Sternocleidomastoid (tissue), 1 donor: ENCODE measurements around the genes MFAP1 and B2M.

DNA sequence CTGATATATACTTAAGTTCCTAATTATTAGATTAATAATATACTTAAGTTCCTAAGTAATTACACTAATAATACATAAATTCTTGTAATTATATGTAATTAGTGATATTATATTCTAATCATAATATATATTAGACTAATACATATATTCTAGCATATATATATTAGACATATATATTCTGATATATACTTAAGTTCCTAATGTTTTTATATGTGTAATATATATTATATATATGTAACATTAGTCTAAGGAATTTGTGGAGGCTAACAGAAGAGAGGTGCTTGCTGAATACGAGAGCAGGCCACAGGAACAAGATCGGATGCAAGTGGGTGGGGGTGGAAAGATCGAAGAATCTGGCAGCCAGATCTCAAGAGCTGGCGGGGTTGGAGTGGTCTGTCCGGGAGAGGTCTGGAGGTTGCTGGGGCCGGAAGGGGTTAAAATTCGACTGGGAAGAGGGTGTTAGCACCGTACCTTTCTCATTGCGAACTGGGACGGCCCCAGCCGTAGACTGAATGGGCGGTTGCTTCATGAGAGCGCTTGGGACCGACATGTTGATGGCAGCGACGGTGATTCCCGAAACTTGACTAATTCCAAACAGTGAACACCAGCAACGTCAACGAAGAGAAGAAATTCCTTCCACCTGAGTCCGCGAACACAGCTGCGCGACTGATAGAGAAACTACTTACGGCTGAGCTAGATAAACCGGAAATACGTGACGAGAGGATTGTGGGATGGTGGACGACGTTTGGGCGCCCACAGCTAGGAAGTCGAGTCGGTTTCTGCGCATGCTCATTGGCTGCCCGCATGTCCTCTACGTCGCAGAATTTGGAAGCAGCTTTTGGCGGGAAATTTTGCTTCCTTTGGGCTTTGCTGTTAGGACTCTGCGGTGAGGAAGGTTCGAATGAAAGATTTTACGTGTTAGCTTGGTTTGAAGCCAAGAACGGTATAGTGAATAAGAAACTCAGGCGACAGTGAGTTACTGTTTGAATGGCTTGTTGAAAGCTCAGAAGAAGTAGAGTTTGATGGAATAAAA, at the start of gene MFAP1:
Gene MFAP1 (minus strand): TSS at position 671 of the 1,033 bp plus-strand sequence.
- PRO-cap: bidirectional peak, plus-strand start at position 528 of the sequence, minus-strand start at position 586 of the sequence; unidirectional peak, minus-strand start at position 671 of the sequence; unidirectional peak, minus-strand start at position 766 of the sequence

DNA sequence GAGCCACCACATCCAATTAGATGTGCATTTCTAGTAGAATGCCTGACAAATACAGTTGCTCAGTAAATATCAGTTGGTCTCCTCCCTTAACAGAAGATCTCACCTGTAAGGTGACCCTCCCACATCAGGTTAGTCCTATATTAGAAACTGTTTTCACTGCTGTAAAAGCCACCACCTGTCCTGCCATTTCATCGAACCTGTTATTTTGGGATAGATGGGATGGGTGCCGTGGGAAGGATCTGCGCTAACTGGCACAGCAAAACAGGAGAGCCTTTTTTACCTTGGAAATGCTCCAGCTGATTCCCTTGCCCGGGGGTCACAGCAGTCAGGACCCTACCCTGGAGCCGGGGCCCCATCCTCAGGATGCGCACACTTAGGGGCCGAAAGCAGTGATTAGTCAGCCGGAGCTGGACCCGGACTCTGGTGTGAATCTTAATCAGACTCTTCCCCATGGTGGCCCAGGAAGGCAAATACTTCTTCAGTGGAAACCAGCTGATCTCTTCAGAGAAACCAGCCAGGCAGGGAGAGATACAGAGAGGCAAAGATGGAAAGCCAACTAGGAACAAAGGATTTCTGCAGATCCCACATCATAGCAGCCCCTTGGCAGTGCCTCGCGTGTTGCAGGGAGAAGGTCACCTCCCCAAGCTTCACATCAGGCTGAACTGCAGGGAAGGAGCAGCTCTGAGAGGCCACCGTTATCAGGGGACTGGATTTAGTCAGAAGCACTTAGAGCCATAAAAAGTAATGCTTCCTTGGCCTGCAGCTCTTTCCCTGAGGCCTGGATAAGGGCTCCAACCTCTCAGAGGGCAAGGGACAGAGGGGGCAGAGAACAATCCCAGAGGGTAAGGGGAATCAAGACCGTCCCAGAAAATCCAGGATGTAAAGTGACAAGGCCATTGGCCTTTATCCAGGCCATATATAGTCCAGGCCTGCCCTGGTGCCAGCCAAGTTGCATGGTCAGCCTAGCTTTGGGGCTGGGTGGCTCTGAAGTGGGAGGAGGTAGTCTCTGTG, 52.7 kb downstream of the WDR76 start:
- PRO-cap: no peak

GRCh38 chr15:44228981-44229377, 33.9 kb upstream of the FRMD5 start:
- PRO-cap: no peak

- PRO-cap: no peak
Observed at GRCh38 chr15:44252376-44252754, 36.2 kb upstream of the GOLM2 start.

DNA sequence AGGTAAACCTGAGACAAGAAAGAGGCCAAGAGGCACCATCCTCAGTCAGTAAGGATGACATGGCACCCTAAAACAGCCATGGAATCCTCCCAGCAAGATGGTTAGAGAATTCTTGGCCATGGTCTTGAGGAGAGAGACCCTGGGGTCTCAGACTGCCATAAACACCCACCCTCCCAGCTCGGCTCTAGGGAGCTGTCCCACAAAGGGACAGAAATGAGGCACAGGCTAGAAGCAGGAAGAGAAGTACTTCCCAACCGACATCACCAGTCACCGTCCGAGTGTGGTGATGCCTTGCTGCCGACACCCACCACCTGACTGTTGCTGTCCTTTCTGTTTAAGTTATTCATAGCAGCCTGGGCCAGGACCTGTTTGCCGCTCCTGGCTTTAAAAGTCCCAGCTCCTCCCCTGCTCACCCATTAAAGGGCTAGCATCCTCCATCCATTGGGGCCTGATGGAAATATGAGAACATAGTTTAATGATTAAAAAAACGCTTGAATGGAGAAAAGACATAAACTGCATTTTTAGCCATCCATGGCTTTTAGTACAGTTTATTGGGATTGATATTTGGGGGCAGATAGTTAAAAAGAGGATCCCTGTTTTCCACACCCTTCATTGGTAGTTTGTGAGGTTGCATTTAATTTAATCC, 13.2 kb upstream of the SPG11 start:
- PRO-cap: unidirectional peak, minus-strand start at position 282 of the sequence

DNA sequence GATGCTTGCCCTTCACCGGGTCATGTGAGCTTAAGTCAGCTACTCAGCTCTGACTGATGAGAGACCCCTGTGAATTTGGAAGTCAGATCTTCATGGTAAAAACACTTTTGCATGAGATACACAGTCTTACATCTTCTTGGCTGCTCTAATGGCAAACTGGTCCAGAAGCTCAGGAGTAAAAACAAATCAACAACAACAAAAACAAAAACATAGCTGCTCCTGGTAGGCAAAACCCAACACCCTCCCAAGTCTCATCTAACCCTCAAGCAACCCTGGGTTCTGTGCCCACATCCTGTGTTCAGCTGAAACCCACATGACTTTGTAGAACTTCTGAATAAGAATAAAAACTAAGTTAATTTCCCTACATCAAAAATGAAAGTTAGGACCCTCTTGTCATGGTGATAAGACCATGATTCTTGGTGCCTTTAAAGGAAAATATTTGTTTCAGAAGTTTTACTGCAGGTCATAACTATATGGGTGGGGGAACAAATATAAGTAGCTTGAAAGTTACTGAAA, 13.9 kb upstream of the SPG11 start:
- PRO-cap: no peak

GRCh38 chr15:44711468-44712361, at the start of gene B2M:
Gene B2M (plus strand): TSS chr15:44711517.
- PRO-cap: bidirectional peak, plus-strand start at chr15:44711517, minus-strand start at chr15:44711299; unidirectional peak, plus-strand start at chr15:44711742; bidirectional peak, plus-strand start at chr15:44712178, minus-strand start at chr15:44712108

DNA sequence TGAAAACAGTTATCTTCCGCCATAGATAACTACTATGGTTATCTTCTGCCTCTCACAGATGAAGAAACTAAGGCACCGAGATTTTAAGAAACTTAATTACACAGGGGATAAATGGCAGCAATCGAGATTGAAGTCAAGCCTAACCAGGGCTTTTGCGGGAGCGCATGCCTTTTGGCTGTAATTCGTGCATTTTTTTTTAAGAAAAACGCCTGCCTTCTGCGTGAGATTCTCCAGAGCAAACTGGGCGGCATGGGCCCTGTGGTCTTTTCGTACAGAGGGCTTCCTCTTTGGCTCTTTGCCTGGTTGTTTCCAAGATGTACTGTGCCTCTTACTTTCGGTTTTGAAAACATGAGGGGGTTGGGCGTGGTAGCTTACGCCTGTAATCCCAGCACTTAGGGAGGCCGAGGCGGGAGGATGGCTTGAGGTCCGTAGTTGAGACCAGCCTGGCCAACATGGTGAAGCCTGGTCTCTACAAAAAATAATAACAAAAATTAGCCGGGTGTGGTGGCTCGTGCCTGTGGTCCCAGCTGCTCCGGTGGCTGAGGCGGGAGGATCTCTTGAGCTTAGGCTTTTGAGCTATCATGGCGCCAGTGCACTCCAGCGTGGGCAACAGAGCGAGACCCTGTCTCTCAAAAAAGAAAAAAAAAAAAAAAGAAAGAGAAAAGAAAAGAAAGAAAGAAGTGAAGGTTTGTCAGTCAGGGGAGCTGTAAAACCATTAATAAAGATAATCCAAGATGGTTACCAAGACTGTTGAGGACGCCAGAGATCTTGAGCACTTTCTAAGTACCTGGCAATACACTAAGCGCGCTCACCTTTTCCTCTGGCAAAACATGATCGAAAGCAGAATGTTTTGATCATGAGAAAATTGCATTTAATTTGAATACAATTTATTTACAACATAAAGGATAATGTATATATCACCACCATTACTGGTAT, 1.3 kb downstream of the B2M start:
- PRO-cap: bidirectional peak, plus-strand start at position 395 of the sequence, minus-strand start at position 242 of the sequence

GRCh38 chr15:44715034-44715343, 3.7 kb downstream of the B2M start:
- PRO-cap: no peak

DNA sequence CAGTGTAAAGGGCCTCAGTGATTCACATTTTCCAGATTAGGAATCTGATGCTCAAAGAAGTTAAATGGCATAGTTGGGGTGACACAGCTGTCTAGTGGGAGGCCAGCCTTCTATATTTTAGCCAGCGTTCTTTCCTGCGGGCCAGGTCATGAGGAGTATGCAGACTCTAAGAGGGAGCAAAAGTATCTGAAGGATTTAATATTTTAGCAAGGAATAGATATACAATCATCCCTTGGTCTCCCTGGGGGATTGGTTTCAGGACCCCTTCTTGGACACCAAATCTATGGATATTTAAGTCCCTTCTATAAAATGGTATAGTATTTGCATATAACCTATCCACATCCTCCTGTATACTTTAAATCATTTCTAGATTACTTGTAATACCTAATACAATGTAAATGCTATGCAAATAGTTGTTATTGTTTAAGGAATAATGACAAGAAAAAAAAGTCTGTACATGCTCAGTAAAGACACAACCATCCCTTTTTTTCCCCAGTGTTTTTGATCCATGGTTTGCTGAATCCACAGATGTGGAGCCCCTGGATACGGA, 7.0 kb downstream of the B2M start:
- PRO-cap: no peak

GRCh38 chr15:44726016-44726987, 10.0 kb upstream of the TRIM69 start:
- PRO-cap: bidirectional peak, plus-strand start at chr15:44727072, minus-strand start at chr15:44726743

DNA sequence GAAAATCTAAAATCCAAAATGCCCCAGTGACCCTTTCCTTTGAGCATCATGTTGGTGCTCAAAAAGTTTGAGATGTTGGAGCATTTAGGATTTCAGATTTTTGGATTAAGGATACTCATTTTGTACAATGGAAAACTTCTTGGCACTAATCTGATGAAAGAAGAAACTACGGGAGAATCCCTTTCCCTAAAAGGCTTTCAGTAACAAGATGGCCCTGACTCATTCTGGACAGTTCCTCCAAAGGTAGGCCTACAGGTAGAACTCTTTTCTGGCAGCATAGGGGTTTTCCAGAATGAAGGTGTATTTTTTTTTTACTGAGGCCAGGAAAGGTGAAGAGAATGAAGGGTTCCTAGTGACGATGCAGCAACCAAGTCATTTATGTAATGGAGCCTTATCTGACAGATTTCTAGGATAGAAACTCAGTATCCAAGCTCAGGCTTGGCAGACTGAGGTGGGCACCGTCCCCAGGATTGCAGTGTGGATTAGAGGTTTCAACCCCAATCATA, 8.9 kb upstream of the TRIM69 start:
- PRO-cap: no peak

- PRO-cap: no peak
Observed at GRCh38 chr15:44730173-44730534, 6.2 kb upstream of the TRIM69 start.

DNA sequence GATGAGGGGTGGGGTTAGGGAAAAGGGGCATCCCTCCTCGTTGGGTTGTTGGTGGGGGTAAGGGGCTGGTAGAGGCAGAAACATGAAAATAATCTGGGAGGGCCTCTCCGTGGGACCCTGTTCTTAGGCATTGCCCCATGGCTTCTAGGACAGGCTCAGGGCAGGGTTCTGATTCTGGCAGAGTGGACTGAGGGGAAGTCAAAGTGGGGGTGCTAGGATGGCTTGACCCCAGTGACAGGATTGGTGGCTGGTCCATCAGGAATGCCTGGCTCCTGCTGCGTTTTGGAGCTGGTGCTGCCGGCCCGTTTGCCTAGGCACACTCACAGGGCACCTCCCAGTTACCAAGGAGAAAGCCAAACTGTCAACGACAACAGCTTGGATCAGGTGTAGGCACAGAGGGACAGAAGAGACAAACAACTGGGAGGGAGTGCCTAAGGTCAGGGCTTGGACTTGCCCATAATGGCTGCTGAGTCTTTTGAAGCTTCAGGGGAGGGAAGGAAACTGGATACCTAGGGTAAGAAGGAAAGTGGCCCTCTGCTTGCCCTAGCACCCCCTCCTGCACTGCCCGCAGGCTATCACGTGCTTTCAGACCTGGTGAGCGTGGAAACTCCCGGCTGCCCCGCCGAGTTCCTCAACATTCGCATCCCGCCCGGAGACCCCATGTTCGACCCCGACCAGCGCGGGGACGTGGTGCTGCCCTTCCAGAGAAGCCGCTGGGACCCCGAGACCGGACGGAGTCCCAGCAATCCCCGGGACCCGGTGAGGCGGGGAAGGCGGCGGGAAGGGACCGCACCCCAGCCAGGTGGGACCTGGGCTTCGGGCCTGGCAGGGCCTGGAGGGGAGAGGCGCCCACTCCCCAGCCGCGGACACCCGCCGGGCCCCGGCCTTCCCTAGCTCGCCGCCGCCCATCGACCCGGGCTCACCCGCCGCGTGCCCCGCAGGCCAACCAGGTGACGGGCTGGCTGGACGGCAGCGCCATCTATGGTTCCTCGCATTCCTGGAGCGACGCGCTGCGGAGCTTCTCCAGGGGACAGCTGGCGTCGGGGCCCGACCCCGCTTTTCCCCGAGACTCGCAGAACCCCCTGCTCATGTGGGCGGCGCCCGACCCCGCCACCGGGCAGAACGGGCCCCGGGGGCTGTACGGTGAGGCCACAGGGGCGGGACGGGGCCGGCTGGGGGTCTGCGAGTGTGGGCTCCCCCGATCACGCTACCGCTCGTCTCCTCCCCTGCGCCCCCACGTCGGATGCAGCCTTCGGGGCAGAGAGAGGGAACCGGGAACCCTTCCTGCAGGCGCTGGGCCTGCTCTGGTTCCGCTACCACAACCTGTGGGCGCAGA, 5.2 kb downstream of the DUOX1 start:
- PRO-cap: bidirectional peak, plus-strand start at position 412 of the sequence, minus-strand start at position 284 of the sequence

DNA sequence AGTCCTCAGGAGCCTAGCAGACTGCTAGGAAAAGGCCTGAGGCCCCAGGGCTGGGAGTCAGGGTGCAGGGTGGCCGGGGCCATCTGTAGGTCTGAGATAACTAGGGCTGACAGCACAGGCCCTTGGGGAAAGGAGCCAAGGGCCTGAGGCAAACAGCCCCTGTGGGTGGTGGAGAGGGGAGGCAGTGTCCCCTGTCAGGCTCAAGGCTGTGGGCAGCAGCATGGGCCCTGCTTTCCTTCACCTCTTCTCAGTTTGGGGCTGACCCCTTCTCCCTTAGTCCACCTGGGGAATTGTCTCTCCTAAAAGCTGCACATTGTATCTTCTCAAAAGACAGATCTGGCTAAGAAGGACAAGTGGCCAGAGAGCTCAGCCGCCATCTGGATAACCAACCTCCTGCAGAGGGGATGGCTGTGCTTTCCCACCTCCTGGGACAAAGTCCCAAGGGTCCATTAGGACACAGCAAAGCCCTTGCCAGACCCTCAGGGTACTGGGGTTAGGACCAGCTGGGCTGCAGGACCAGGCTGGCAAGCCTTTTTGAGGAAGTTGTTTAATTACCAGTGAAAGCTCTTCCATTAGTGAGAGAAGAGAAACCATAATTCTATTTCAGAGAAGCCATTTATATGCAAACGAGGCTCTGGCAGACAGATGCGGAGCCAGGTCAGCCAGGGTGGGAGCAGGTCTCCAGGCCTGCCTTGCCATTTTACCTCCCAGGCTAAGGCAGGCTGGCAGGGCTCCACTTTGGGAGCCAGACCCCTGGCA, 18.2 kb downstream of the SHF start:
- PRO-cap: no peak

- PRO-cap: unidirectional peak, plus-strand start at chr15:45198862
Observed at GRCh38 chr15:45198311-45199019, 10.7 kb upstream of the SHF start.

DNA sequence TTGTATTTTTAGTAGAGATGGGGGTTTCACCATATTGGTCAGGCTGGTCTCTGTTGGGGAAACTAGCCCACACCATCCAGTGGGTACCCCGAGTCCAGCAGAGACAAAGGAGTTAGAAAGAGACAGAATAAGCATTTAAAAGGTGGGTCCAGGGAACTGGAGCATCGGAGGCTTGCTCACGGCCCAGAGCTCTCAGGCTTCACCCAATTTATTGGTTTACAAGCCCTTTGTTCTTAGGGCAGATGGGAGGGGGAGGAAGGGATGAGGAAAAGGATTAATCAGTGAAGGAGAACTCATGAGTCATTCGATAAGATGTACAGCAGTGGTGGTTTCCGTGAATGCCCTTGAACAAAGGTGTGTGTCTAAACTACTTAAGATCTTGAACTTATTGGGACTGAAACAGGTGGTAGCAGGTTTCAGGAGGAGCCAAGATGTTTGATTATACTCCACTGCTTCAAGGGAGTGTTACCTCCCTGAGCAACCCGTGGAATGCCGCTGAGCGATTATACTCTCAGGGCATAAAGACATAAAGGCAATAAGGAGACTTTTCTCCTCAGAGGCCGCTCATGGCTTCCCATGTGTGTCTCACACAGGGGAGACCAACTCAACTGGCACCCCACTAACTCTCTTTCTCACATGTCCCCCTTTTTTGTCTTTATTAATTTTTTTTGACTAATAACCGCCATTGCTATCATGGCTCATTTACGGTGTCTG, 17.4 kb upstream of the SLC28A2 start:
- PRO-cap: no peak

DNA sequence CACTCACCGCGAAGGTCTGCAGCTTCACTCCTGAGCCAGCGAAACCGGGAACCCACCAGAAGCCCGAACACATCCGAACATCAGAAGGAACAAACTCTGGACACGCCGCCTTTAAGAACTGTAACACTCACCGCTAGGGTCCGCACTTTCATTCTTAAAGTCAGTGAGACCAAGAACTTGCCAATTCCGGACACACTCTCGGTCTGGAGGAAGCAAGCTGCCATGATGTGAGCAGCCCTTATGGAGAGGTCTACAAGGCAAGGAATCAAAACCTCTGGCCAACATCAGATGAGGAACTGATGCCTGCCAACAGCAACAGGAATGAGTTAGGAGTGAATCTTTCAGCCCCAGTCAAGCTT, 62.9 kb downstream of the SLC28A2 start:
- PRO-cap: no peak

DNA sequence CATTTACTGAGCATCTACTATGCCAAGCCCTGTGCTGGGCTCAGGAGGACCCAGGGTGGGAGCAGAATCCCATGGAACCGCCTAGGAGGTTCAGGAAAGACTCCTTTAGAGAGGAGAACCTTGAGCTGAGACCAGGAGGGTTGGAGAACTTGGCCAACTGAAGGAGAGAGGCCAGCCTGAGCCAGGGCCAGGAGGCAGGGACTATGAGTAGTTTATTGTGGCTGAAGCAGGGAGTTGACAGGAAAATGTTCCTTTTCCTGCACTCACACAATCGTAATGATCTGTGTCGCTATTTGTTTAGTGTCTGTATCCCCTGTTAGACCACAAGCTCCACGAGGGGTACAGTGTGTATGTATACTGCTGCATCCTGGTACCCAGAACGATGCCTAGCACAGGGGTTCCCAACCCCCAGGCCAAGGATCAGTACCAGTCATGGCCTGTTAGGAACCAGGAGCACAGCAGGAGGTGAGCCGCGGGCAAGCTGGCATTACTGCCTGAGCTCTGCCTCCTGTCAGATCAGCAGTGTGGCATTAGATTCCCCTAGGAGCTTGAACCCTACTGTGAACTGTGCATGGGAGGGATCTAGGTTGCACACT, 21.0 kb downstream of the C15orf48 start:
- PRO-cap: no peak

DNA sequence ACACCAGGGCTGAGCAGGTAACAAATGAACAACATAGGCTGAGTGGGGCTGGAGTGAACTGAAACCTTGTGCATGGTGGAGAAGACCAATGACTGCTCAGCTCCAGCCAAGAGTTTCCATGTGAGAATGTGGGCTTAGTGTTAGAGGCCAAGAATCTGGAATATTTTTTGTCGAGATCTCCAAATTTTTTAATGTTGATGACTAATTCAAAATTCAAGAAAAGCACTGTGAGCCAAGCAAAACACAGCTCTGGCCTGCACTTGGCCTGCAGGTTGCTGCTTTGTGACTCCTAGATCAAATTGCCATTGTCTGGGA, 7.4 kb downstream of the SQOR start:
- PRO-cap: no peak